Metastatic Lung Carcinoma in the Adrenal Gland (tissue), 1 donor: ENCODE data around the gene ACTN1.

- PRO-cap, result no peak
Observed at GRCh38 chr14:67933809-67934573, 114.4 kb downstream of the RAD51B start.

GRCh38 chr14:67954472-67955089, 135.0 kb downstream of the RAD51B start:
- PRO-cap, result no peak

GRCh38 chr14:68359983-68360680, 432.7 kb downstream of the ZFP36L1 start:
- PRO-cap, result no peak

DNA sequence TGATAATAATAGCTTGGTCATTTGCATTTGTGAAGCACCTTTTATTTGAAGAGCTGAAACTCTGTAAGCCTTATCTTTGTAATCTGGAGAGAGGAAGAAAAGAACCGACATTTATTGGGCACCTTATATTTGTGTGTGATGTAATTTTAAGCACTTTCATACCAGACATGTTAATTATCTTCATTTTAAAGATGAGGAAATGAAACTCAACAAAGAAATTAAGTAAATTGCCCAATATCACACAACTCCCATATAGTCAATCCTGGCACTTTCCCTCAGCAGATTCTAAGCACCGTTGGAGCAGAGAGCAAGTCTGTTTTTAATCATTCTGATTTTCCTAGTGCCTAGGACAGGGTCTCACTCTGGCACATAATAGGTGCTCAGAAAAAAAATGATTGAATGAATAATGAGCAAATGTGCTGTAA, 419.0 kb downstream of the ZFP36L1 start:
- PRO-cap, result no peak

- PRO-cap, result no peak
Observed at GRCh38 chr14:68377195-68378021, 415.5 kb downstream of the ZFP36L1 start.

GRCh38 chr14:68449359-68449963, 343.4 kb downstream of the ZFP36L1 start:
- PRO-cap, result no peak

DNA sequence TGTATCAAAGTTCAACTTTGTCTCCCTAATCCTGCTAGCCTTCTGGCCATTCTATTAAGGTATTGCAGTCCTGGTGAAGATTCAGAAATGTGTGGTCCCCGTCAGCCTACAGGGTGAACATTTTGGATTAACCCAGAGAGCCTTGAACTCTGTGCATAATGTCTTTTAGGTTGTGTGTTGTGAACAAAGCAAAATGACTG, 310.8 kb downstream of the ZFP36L1 start:
- PRO-cap, result no peak

DNA sequence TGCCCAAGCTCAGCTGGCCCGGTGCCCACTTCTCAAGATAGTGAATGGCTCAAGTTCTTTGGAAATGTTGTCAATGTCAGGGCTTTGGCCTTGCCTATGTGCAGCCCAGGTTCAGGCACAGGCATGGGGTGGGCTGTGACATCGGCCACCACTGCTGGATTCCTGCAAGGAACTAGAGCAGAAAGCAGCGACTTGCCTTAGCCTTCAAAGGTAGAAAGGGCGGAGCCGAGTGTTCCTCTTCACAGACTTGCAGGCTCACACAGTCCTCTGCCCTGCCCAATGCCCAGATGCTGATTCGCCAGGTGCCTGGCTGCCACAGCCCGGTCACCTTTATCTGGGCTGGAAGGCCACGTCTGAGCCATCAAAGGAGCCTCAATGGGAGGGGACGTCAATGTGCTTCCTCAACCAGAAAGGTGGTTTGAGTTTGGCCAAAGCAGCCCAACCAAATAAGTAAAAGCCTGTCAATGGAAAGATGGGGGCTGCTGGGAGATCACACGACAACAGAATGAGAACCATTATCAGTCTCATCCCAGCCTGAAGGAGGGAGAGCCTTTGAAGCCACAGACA, 291.1 kb downstream of the ZFP36L1 start:
- PRO-cap, result no peak

DNA sequence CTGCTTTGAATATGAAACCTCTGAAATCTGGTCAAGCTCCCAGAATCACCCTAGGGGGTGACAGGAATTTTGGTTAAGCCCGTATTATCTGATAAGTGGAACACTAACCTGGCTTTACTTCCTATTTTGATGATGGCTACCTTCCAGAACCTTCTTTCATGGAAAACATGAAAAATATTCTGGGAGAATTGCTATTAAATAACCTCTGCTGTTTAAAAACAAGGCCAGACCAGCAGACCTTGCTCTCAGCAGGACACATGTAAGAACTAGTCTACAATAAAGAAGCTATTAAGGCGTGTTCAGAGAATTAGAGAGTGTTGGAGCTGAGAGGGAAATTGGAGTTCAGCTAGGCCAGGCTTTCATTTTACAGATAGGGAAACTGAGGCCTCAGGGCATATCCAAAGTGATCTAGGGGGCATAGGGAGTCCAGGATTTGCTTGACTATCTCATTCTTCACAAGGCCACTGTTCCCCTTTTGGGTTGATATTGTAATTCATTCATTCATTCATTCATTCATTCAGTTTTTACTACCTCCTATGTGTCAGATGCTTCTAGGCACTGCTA, 281.4 kb downstream of the ZFP36L1 start:
- PRO-cap, result no peak

GRCh38 chr14:68512246-68512956, 280.5 kb downstream of the ZFP36L1 start:
- PRO-cap, result no peak

DNA sequence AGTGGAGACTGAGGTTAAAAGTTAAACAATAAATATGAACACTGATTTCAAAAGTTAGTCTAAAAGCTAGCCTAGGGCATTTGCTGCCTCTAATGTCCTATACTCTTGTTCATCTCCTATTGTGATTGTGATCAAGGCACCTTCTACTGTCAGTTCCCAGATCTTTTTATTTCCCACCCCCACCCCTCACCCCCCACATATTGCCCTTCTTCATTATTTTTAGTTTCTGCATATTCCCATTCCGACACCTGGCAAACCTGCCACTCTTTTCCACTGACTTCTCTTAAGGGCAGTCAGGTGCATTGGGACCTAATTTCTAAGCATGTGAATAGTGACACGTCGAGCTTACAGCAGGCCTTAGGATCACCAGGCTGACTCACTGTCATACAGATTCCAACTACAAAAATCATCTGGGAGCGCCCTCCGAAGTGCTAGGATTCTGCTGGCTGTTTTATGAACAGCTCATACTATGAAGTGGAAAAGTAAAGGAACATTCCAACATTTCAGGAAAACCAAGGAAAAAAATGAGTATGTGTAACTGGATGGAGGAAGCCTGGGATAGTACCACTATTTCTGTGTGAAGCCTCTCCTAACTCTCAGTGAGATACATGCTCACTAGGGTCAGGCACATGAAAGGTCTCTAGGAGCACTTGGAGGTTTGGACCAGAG, 257.5 kb downstream of the ZFP36L1 start:
- PRO-cap, result no peak

DNA sequence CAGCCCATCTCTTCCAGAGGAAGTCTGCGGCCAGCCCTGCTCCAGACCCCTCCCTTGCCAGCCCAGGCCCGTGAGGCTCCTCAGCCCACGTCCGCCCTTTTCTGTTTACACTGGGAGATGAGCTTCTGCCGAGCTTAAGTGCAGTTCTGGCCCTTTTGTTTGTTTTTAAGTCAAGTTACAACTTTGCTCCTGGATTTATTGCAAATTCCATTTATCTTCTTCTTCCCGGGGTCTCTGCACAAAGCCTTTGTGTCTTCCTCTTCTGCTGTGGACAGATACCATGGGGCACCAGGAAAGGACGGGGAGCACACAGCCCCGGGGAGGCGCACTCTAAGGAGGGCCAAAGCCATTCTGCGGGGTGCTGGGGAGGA, 185.4 kb downstream of the ZFP36L1 start:
- PRO-cap, result no peak

DNA sequence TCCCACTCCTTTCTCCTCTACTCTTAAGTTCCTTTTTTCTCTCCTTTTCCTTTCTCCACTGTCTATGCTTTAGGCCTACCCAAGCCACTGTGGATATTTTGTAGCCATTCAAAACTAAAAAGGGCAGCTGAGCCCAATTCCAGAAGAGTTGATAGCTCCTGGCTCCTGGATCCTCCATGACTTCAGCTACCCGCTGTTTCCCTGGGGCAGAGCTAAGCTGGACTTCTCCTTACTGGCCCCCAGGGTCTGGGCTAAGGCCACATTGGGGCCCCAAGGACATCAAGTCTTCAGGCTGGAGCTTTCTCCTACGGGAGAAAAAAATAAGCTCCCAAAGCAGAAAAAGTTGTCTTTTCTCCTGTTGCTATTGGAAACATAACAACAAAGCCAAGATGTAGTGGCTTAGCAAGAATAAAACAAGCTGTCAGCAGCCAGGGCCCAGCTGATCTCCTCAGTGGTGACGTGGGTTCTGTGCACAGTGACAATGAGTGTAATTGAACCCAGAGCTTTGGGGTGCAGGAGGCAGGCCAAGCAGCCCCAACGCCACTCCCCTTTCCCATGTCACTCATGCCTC, 171.4 kb downstream of the ZFP36L1 start:
- PRO-cap, result no peak

DNA sequence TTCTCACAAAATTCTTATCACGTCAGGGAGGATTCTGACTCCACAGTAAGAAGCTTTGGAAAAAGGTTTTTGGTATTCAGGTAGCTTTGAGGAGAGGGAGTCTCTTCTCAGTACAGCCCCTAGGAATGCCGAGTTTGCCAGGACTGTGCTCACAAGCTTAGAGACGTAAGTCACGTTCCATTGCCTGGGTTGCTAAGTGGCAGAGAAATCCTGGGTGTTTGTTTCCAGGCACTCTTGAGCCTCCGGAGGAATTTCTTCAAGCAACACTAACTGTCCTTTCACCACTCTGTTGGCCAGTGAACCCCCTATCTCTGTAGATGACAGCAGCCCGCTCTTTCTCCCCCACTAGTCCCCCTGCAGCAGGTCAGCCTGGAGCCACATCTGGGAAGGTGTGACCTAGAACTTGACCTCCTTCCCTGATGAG, 162.8 kb downstream of the ZFP36L1 start:
- PRO-cap, result no peak

DNA sequence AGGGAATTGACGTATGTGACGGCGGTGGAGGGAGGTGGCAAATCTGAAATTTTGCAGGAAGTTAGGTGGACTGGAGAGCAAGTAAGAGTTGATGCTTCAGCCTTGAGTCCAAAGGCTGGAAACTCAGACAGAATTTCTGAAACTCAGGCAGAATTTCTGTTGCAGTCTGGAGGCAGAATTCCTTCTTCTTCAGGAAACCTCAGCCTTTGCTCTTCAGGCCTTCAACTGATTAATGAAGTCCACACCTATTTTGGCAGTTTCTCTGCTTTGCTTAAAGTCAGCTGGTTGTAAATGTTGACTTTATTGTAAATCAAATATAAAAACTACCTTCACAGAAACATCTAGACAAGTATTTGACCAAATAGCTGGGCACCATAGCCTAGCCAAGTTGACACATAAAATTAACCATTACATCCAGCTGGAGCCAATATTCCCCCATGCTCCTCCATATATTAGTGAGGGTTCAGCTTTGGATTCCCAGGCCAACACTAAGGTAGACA, 125.7 kb downstream of the ZFP36L1 start:
- PRO-cap, result no peak

- PRO-cap, result no peak
Observed at GRCh38 chr14:68749350-68749957, 43.4 kb downstream of the ZFP36L1 start.

DNA sequence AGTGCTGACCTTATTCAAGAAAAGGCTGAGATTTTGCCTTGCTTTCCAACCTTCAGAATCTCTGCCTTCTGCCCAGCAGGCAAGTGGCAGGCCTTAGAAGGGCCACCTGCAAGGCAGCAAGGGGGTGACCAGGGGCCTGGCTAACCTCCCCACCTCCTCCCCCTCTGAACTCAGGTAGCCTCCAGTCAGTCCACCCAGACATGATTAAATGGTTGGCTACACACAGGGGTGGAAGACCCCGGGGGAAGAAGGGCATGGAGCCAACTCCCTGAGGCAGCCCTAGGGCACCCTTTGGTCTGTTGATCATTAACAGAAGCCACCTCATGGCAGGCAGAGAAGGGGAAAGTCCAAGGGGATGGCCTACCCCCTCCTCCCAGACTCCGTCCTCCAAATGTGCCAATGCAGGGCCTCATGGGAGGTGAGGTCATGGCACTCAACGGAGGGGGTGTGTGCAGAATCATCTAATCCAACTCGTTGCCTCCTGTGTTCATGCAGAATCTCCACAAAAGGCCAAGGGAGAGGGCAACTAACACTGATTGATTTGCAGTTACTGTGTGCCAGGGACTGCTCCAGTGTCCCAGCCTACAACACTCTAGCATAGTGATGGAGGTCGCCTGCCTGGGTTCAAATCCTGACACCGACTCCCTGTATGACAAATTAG, 8.4 kb downstream of the ZFP36L1 start:
- PRO-cap, result bidirectional peak, plus-strand start at position 505 of the sequence, minus-strand start at position 308 of the sequence

- PRO-cap, result no peak
Observed at GRCh38 chr14:68821429-68821768, 28.5 kb upstream of the ZFP36L1 start.

DNA sequence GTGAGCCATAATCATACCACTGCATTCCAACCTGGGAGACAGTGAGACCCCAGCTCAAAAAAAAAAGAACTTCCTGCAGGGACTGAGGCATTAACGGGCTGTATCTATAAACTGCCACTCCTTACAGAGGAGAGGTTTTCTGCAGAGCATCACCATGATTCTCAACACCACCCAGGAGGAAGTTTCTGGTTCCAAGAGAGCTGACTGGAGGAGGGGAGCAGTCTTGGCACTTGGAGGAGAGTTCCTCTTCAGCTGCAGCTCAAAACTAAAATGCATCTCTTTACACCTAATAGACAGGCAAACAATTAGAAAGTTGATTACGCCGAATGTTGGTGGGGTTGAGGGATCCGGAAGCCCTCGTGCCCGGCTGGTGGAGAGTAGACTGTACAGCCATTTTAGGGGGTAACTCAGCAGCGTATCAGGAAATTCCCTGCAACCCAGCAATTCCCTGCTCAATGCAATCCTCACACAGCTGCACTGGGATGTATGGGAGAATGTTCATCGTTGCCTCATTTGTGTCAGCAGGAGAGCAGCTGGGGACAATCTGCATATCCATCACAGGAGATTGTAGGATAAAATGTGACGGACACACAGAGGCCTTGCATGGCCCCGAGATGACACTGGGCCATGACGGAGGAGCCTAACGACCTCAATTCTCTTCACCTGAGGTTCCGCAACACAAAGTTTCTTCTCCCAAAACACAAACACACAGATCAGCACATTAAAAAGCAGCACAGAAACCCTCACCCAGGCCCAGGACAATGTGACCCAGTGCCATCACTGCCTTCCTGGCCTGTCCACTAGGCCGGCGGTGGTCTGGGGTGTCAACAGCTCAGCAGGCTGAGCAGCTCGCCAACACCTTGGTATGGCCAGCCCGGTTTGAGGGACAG, 36.5 kb downstream of the ACTN1 start:
- PRO-cap, result no peak

DNA sequence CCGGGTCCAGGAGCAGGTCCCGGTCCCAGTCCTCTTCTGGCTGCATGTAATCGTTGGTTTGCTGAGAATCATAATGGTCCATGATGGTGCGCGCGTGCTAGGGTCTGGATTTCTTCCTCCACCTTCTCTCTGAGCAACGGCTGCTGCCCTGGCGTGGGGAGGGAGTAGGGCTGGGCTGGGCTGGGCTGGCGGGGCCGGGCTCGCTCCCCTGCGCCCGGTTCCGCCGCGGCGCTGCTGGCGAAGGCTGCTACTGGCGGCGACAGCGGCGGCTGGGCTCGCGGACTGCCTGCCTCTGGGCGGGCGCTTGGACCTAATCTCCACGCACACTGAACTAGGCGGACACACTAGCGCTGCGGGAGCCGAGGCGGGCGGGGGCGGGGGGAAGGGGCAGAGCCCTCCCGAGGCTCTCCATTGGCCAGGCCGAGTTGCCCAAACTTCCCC, at the start of gene ACTN1:
Gene ACTN1, minus strand, starts transcription at position 328 of the 441 bp plus-strand sequence.
- PRO-cap, result bidirectional peak, plus-strand start at position 71 of the sequence, minus-strand start at position 131 of the sequence; bidirectional peak, plus-strand start outside the sequence, minus-strand start at position 328 of the sequence